ENCODE measurements around the gene TP53TG3C.

GRCh38 chr16:31080382-31081170 is 6.4 kb downstream of the ZNF646 start:
- PRO-cap = no peak
- RAMPAGE, long total RNA, 4 experiments = no peak in any of the 4 experiments

DNA sequence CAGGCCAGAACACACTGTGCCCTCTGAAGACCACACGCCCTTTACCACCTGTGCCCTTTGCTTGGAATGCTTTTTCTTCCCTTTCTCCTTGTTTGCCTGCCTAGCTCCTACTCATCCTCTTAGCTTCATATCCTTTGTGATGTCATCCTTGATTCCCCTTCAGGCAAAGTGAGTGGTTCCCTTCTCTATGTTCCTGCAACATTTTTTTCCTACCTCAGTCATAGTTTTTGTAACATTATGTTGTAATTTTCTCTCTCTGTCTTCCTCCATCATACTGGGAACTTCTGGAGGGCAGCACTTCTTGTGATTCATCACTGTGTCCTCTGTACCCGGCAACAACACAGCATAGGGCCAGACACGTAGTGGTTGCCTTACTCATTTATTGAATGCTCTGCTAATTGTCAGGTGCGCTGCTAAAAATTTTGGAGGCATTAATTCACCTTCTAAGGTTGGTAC is 973 bp downstream of the KAT8 start:
- PRO-cap = bidirectional peak, plus-strand start at position 382 of the sequence, minus-strand start at position 313 of the sequence
- RAMPAGE, long total RNA, 4 experiments = no peak in any of the 4 experiments

DNA sequence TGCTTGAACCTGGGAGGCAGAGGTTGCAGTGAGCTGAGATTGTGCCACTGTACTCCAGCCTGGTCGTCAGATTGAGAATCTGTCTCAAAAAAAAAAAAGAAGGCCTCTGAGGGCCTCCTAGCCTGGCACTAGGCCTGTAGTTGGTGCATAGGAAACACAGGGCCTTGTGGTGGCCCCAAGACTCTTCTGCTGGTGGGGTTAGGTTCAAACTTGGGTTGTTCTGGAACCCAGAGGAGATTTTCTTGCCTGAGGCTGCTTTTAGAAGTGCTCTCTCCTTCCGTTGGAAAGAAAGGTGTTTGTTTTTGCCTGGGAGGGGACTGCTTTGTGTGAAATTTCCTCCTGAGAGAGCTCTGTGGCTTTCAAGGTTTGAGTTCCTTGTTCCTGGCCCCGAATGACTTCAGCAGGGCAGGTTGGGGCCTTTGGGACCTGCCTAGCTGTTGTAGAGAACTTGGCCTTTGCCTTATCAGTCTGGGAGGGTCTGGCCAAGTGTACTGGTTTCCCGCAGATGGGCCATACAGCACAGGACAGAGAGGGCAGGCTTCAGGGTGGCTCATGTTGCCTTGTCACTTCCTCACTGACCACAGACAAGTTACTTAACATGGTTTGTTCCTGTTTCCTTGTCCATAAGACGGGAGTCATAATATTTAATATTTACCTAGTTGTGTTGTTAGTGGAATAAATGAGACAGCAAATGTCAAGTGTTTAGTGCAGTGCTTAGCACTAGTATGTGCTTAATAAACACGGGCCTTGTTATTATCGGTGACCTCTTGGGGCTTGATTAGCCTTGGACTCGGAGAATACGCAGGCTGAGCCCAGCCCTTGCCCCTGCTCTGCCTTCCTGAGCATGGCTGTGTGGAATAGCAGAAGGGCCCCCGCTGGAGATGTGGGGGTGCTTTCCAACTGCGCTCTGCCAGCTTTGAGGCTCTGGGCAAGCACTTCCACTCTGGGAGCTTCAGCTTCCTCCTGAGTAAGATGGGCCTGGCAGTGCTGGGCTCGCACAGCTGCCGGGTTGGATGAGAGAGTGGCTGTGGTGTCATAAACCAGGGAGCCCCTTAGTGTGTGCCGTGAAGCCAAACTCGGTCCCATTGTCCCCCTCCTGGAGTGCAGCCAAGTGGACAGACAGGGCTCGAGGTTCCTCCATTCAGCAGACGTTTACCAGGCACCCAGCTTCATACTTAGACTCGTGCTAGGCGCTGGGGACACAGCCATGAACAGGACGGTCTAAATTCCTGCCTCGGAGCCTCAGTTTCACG is 6.6 kb downstream of the PRSS8 start:
- PRO-cap = bidirectional peak, plus-strand start at position 466 of the sequence, minus-strand start at position 393 of the sequence; bidirectional peak, plus-strand start at position 777 of the sequence, minus-strand start at position 576 of the sequence
- RAMPAGE, long total RNA, 4 experiments = no peak in any of the 4 experiments

DNA sequence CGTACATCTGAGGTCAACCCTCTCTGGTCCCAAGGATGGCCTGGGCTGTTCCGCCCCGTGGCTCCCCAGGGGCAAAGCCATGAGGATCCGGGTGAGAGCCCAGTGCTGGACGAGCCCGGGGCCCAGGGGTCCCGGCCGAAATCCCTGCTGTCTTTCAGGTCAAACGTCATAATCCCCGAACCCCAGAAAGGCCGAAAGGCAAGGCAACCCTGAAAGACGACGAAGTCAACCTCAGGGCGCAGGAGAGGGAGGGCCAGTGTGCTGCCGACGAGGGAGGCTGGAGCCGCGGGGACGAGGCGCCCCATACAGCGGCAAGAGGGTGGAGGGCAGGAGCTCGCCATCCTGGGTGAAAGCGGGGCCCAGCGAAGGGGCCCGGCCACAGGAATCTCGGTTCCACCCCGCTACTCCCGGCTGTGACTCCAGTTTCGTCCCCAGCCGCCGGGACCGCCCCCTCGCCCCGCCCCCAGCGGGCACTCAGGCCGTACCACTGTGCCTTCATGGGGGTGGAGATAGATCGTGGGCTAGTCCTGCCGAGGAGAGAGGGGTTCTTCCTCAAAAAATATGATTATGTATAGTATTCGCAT is 457 bp upstream of the FUS start:
- PRO-cap = bidirectional peak, plus-strand start outside the sequence, minus-strand start at position 389 of the sequence
- RAMPAGE, long total RNA, 4 experiments = no peak in any of the 4 experiments

GRCh38 chr16:31181982-31182502 is 2.1 kb downstream of the FUS start:
- PRO-cap = no peak
- RAMPAGE, long total RNA, 4 experiments = no peak in any of the 4 experiments

DNA sequence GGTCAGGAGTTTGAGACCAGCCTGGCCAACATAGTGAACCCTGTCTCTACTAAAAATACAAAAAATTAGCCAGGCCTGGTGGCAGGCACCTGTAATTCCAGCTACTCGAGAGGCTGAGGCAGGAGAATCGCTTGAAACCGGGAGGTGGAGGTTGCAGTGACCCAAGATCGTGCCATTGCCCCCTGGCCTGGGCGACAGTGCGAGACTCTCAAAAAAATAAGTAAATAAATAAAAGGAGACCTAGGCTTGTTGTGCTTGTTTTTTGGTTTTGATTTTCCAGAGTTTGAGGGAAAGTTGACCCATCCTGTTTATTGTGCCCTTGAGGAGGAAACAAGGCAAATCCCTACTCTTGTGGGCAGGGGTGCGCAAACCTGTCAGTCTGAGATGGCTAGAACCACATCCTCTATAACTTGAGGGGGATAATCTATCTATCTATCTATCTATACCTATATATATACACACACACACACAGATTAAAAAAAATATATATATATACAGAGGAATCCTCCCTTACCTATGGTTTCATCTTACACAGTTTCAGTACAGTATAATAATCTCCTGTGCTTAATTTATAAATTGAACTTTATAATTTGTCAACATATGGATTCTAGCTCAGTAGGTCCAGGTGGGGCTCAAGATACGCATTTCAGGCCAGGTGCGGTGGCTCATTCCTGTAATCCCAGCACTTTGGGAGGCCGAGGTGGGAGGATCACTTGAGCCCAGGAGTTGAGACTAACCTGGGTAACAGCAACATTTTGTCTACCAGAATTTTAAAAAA is 5.7 kb downstream of the PYCARD start:
- PRO-cap = no peak
- RAMPAGE, long total RNA, 4 experiments = no peak in any of the 4 experiments

- PRO-cap = unidirectional peak, plus-strand start at chr16:31260715
- RAMPAGE, long total RNA, 4 experiments = no peak in any of the 4 experiments
Measured at GRCh38 chr16:31260625-31260939, 807 bp downstream of the ITGAM start.

GRCh38 chr16:31331706-31332343 is 23.2 kb upstream of the ITGAX start:
- PRO-cap = no peak
- RAMPAGE, long total RNA, 4 experiments = no peak in any of the 4 experiments

DNA sequence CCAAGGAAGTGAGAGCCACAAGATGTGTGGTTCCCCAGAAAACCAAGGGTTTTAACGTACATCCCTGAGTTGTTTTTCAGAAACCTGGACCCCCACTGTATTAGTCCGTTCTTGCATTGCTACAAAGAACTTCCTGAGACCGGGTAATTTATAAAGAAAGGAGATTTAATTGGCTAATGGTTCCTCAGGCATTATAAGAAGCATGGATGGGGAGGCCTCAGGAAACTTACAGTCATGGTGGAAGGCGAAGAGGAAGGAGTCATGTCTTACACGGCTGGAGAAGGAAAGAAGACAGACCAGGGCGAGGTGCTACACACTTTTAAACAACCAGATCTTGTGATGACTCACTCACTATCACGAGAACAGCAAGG is 7.8 kb upstream of the ITGAX start:
- PRO-cap = no peak
- RAMPAGE, long total RNA, 4 experiments = no peak in any of the 4 experiments

GRCh38 chr16:31423490-31424027 is 4.6 kb downstream of the COX6A2 start:
- PRO-cap = no peak
- RAMPAGE, long total RNA, 4 experiments = no peak in any of the 4 experiments

DNA sequence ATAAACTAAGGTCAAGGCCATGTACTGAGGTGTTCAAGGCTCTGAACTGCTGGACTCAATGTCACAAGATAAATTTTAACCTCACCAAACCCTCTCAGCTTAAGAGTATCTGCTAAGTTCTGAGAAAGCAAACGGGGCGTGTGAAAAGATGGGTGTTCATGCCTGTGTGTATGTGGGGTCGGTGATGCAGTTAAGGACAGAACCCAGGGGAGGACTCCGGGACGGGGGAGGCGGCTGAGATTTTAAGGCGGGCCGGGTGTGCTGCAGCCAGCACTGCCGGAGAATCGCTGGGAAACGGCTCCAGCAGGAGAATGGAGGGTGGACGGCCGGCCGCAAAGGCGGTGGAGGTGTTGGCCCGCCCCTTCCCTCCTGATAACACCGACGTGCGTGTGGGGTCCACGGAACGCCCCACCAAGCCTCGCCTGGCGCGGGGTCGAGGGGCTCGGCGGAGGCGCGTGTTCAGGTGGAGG is 754 bp downstream of the ZNF843 start:
- PRO-cap = no peak
- RAMPAGE, long total RNA, 4 experiments = no peak in any of the 4 experiments

DNA sequence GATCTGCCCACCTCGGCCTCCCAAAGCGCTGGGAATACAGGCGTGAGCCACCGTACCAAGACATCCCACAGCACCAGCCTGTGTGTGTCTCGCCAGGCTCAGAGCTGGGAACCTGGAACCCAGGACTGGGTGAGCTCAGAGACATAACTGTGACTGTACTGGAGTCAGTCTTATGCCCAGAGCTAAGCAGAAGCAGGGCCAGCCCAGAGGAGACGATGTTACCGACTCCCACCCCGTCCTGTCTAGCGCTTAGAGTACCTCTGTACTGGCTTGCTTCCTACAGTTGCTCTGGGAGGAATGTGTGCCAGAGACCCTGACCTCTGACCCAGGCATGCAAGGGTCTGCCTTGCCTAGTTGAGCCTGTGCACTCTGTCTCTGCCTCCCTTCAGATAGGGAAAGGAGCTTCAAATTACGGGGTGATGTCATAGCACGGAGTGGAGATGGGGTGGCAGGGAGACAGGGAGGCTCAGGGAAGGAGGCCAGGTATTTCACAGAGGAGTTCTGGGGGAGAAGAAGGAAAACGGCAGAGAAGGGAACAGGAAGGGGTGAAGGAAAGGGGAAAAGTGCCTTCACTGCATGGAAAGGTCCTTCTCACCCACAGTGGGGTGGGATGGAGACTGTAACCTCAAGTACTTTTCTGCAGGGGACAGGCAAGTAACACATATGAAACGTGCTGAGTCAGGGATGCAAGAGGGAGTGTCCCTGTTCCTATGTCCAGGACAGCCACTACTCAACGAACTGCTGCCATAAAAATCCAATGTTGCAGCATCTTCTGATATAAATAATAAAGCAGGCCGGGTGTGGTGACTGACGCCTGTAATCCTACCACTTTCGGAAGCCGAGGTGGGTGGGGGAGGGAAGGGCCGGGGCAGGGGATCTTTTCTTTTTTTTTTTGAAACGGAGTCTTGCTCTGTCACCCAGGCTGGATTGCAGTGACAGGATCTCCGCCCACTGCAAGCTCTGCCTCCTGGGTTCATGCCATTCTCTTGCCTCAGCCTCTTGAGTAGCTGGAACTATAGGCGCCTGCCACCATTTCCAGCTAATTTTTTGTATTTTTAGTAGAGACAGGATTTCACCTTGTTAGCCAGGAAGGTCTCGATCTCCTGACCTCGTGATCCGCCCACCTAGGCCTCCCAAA is 5.7 kb upstream of the ARMC5 start:
- PRO-cap = unidirectional peak, minus-strand start at position 391 of the sequence; bidirectional peak, plus-strand start at position 925 of the sequence, minus-strand start at position 754 of the sequence
- RAMPAGE, long total RNA, 4 experiments = no peak in any of the 4 experiments

DNA sequence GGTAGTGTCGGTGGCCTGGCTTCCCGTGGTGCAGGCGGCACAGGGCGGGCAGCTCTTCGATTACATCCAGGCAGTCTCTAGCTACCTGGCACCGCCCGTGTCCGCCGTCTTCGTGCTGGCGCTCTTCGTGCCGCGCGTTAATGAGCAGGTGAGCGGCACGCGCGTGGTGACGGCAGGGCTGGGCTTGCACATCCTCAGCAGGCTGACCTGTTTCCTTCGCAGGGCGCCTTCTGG is 5.9 kb downstream of the SLC5A2 start:
- PRO-cap = no peak
- RAMPAGE, long total RNA, 4 experiments = no peak in any of the 4 experiments

DNA sequence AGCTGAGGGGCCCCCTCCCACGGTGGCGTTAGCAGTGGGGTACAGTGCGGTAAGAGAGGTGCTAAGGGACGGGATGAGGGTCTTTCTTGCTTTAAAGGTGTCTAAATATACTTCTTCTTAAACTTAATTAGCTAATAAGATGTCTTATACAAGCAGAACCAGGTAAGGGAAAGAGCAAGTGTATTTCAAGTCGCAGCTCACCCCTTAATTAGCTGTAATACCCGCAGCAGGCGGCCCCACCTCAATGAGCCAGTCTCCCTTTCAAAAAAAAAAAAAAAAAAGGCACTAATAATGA is 267 bp upstream of the ZNF267 start:
- PRO-cap = bidirectional peak, plus-strand start outside the sequence, minus-strand start at position 257 of the sequence
- RAMPAGE, long total RNA, 4 experiments = no peak in any of the 4 experiments

GRCh38 chr16:33193811-33194375 is at the start of gene TP53TG3C:
Gene TP53TG3C, plus strand, starts transcription at chr16:33194226.
- PRO-cap = no peak
- RAMPAGE, long total RNA, 4 experiments = no peak in any of the 4 experiments

- PRO-cap = no peak
- RAMPAGE, long total RNA, 4 experiments = no peak in any of the 4 experiments
Measured at GRCh38 chr16:46580494-46581000, 40.6 kb downstream of the SHCBP1 start.

DNA sequence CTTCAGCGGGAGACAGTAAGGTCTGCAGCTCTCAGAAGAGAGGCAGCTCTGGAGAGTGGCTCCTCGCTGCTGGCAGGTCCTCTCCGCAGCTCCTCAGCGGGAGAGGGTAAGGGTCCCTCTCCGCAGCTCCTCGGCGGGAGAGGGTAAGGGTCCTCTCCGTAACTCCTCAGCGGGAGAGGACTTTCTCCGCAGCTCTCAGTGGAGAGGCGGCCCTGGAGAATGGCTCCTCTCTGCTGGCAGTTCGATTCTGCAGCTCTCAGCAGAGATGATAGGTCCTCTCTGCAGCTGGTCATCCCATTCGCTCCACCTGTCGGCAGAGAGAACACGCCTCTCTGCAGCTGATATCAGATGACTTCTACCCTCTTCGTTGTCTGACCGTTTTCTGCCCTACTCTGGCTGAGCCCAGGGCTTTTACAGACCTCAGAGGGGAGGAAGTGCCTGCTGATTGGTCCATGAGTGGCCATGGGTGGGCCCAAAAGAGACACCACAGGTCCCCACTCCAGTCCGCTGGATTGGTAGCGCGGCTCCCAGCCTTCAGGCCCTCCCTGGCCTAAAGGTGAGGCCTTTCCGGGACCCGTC is 11.8 kb upstream of the SHCBP1 start:
- PRO-cap = no peak
- RAMPAGE, long total RNA, 4 experiments = no peak in any of the 4 experiments

GRCh38 chr16:46746654-46747349 is 1.3 kb downstream of the MYLK3 start:
- PRO-cap = no peak
- RAMPAGE, long total RNA, 4 experiments = no peak in any of the 4 experiments

- PRO-cap = no peak
- RAMPAGE, long total RNA, 4 experiments = no peak in any of the 4 experiments
Measured at GRCh38 chr16:46758638-46759097, 10.5 kb upstream of the MYLK3 start.

- PRO-cap = no peak
- RAMPAGE, long total RNA, 4 experiments = no peak in any of the 4 experiments
Measured at GRCh38 chr16:46762889-46763621, 14.9 kb upstream of the MYLK3 start.

Measured in esophagus squamous epithelium (tissue), 4 donors.